Colon Carcinoma Metastatic in the Lung (tissue), 2 donors: ENCODE data around the genes CTNNB1, TRAK1 and ZNF662.

GRCh38 chr3:41199171-41199828 is at the start of gene CTNNB1:
Gene CTNNB1 (plus strand): TSS chr3:41199505.
- PRO-cap, 2 experiments = peak in 2 of 2 experiments; most common plus-strand start chr3:41199505 (in 2); most common minus-strand start chr3:41199328 (in 1)

- PRO-cap, 2 experiments = peak in 1 of 2 experiments; most common minus-strand start chr3:41200829 (in 1)
Measured at GRCh38 chr3:41200419-41201078, 1.2 kb downstream of the CTNNB1 start.

DNA sequence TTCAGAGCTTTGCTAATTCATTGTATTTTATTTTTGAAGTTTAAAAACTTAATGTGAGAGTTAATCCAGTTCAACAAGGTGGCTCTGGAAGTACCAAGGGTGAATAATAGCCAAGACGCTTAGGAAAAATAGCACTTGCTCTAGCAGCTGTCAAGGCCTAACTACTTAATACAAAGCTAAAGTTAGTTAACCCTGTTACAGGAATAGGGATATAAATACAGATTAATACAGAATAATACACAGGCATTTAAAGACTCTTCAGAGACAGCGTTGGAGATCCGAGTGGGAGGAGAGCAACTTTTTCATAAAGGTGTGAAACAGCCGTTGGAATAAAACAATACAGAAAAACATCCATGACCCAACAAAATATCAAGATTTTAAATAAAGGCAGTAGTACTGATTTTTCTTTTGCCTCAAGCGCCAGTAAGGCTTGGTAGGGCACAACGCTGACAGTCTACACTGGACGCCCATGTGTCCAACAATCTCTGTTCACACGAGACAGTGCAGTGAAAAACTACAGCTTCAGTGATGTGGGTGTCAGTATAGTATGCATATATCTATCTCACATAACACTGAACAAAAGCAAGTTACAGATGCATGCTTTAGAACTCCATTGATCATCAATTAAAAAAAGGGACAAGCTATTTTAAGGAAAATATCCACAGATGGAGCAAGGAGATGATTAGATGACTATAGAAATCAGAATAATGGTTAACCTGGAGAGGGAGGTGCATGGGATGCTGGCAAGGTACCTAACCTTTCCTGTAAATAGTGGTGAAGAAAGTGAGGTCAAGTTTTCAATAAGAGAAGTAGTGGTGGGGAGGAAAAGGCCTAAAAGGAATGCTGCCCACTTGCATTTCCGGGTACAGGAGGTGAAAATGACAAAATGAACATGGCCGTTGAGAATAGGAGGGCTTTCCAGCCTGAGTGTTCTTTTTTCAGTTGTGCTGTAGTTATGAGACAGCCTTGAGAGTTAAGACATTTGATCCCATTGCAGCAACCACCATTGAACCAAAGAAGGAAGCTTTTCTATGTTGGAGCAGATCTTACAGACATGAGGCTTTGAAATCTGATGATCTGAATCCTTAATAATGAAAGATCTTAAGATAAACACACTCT is 42.6 kb downstream of the CTNNB1 start:
- PRO-cap, 2 experiments = no peak in any of the 2 experiments

GRCh38 chr3:42013308-42014157 is 51.6 kb upstream of the ULK4 start:
- PRO-cap, 2 experiments = peak in 2 of 2 experiments; most common plus-strand start chr3:42013653 (in 1); most common minus-strand start chr3:42013508 (in 2)

- PRO-cap, 2 experiments = peak in 1 of 2 experiments; most common plus-strand start chr3:42014382 (in 1); most common minus-strand start chr3:42014212 (in 1)
Measured at GRCh38 chr3:42014158-42014512, 52.2 kb upstream of the ULK4 start.

DNA sequence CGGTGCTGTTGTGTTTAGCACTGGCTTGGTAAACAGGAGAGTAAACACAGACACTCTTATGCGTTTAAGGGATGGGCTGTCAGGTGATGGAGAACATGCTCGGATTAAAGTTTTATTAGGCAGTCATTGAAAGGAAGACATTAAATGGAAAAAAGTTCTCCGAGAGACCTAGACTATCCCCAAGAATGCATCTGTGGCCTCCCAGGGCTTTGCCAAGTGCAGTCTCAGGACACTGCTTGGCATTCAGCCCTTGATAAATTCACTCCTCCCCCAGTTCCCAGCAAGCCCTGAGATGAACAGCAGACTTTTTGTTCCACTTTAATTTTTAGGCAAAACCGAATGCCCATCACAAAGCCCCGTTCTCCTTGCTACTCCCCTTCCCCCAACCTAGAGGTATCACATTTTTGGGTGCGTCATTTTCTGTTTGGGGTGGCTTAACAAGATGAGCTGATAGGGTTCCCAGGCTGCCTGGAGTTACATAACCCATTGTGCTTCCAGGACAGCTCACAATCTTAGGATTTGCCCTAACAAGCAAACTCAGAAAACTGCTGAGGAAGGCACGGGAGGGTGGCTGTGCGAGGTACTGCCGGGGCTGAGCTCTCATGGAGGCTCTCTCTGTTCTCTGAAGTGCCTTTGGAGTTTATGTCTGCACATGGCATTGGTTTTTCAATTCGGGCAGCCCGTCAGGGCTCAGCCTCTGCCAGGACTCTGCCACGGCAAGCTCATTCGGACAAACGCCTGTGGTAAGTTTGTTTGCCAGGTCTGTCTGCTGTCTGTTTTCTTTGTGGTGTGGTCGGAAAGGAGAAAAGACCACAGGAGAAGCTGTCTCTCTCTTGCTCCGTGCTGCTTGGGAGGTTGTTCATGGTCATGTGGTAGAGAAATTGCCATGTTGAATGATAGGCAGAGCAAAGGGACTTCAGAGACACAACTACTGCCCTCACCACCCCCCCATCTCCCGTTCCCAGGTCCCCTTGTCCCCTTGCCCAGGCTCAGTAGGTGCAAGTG is at the start of gene TRAK1:
Gene TRAK1, plus strand, starts transcription at position 540 of the 1,005 bp plus-strand sequence.
- PRO-cap, 2 experiments = no peak in any of the 2 experiments

GRCh38 chr3:42123185-42123860 is 32.2 kb downstream of the TRAK1 start:
- PRO-cap, 2 experiments = no peak in any of the 2 experiments

GRCh38 chr3:42130074-42130764 is 39.1 kb downstream of the TRAK1 start:
- PRO-cap, 2 experiments = no peak in any of the 2 experiments

DNA sequence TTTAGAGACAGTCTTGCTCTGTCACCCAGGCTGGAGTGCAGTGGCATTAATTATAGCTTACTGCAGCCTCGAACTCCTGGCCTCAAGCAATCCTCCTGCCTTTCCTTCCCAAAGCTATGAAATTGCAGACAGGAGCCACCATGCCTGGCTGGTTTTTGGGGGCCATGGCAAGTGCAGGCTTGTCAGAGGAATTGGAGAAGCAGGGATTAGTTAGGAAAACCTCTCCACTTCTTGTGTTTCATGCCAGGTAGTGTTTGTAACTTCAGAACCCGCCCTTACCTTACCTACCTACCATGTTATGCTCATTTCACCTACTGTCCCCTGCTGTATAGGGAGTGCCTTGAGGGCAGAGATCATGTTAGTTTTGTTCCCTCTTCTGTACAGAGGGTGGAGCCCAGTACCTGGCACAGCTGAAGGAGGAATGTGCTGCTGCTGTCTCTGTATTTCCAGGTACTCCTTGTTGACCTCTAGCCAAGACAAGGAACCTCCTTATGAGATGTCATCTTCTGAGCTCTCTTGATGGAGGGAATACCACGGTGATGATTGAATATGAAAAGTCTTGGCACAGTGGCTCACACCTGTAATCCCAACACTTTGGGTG is 43.8 kb downstream of the TRAK1 start:
- PRO-cap, 2 experiments = no peak in any of the 2 experiments

- PRO-cap, 2 experiments = no peak in any of the 2 experiments
Measured at GRCh38 chr3:42369141-42369806, 41.1 kb downstream of the LYZL4 start.

- PRO-cap, 2 experiments = peak in 1 of 2 experiments; most common plus-strand start chr3:42515602 (in 1)
Measured at GRCh38 chr3:42515189-42515722, 12.8 kb downstream of the VIPR1 start.

DNA sequence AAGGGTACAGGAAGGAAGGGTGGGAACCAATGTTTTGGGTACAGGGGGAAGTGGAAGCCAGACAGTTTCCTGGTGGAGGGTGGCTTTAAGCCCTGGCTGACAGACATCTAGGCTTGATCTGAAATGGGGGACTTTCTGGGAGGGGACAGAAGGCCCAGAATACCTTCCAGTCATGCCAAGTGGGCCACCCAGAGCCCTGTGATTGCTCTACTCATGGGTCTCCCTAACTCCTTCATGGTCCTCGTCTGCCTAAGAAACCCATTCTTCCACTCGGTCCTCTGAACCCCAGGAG is 27.1 kb downstream of the VIPR1 start:
- PRO-cap, 2 experiments = no peak in any of the 2 experiments

- PRO-cap, 2 experiments = no peak in any of the 2 experiments
Measured at GRCh38 chr3:42649975-42651152, 3.1 kb upstream of the ZBTB47 start.

- PRO-cap, 2 experiments = no peak in any of the 2 experiments
Measured at GRCh38 chr3:42823385-42823657, 14.1 kb downstream of the ACKR2 start.

- PRO-cap, 2 experiments = no peak in any of the 2 experiments
Measured at GRCh38 chr3:42853589-42854112, 22.0 kb downstream of the CYP8B1 start.

DNA sequence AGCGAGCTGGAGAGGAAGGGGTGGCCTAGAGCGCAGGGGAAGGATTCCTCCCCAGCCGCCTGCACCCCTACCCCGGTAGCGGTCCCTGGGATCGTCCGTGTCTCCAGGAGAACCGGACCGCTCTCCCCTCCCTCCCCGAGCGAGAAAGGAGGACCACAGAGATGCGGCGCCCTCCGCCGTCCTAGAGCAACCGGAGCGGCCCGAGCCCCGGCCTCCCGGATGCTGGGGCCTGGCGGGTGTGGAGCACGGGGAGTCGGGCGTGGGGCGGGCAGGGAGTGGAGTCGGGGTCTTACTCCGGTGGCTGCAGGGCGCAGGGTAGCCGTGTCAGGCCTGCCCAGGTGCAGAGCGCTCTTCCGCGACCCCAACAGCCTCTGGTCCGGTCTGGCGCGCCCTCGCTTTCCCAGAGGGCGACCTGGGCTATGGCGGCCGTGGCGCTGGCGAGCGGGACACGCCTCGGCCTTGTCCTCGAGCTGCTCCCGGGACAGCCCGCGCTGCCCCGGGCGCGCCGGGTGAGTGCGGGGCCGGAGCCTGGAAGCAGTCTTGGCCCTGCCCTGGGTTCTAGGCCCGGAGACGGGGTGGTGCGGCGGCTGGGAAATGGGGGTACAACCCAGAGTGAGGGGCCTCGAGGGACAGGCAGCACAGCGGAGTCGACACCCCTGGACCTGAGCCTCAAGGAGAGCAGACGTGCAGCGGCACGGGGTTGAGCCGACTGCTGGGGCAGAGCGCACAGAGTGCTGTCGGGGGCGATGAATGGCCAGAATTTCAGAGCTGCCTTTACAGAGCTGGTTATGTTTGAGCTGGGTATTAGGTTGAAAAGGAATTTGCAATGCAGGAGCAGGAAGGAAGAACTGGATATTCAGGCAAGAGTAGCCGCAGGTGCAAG is at the start of gene ZNF662:
Gene ZNF662, plus strand, starts transcription at position 210 of the 883 bp plus-strand sequence.
- PRO-cap, 2 experiments = no peak in any of the 2 experiments

- PRO-cap, 2 experiments = peak in 1 of 2 experiments; most common plus-strand start chr3:43180289 (in 1); most common minus-strand start chr3:43180213 (in 1)
Measured at GRCh38 chr3:43179579-43180457, 73.9 kb upstream of the POMGNT2 start.

DNA sequence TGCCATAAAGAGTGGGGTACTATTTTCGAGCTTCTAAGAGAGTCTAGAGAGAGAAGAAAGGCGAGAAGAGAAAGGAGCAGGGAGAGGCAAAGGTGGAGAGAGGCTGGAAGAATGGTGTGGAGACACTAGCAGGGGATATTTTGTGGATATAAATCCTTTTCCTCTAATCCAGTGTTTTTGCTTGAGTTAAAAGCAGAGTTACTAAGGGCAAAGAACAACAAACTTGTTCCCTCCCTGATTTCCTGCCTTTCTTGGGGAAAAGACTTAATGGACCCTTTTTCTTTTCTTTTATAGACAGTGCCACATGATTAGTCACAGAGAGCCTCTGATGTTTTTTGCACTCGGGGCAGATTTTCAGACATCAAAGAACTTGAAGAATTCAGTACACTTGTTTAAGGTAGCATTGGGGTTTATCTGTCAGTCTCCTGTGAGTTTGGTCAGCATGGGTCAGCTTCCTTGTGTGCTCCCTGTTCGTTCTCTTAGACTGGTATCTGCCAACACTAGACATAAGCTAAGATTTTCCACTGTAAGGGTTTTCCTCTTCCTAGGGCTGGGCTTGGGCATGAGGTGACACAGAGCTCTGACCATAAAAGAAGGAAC is 86.6 kb upstream of the POMGNT2 start:
- PRO-cap, 2 experiments = no peak in any of the 2 experiments

GRCh38 chr3:43217561-43217941 is 68.8 kb upstream of the SNRK start:
- PRO-cap, 2 experiments = no peak in any of the 2 experiments

- PRO-cap, 2 experiments = no peak in any of the 2 experiments
Measured at GRCh38 chr3:43246876-43247473, 39.4 kb upstream of the SNRK start.